ENCODE data around the genes ARHGAP28 and LAMA1.

DNA sequence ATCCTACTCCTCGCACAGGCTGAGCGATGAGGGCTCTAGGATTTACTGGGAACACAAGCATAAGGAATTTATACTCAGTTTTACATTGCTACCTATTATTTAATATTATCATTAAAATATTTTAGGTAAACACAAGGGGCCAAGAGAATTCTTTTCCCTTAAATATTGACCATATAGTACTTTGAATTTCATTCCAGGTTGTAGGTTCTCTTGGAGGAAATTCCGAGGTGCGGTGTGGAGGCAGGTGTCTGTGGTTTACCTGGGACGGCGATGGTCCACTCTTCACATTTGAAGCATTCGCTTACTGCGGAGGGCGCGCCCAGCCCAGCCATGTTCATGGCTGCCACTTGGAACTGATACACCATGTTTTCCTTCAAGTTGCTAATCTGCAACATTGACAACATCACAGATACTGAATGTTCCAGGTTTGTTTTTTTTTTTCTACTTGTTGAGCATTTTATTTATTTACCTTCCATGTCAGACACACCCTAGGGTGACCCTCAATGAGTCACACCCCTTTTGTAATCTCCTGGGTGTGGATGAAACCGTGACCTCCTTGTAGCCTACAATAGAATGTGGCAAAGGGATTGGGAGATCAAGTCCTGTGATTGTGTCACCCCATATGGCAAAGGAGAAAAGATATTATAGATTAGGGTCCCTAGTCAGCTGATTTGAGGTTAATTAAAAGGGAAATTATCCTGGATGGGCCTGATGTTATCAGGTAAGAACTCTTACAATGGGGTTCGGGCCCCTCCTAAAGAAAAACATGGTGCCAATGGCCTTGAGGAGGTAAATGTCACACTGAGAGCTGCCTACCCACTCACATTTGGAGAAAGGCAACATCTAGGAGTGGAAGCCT is 99.9 kb downstream of the MYOM1 start:
- PRO-cap = no peak
- RAMPAGE, long total RNA = no peak

DNA sequence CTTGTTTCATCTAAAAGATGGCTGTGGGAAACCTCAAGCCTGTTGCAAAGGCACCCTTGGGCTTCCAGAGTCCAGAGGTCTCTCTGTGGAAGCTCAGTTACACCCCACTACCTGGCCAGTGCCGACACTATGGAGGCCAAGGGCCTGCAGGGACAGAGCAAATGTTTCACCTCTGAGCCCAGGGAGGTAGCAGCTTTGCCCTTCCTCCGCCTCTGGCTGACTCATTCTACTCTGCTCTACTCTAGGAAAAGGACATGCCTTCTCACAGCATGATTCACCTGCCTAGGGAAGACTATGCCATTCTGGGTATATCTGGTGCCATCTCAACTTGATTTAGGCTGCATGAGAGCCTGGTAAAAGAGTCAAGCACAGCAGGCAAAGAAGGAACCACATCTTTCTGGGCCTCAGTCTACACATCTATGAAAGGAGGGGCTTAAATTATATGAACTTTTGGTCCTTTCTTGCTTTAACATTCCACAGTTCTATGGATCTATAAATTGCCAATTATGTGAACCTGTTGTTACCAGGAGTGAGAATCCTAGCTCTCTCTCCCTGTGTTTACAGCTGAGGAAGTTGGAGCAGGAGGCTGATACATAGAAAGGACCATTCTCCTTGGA is 12.1 kb downstream of the MYOM1 start:
- PRO-cap = no peak
- RAMPAGE, long total RNA = no peak

DNA sequence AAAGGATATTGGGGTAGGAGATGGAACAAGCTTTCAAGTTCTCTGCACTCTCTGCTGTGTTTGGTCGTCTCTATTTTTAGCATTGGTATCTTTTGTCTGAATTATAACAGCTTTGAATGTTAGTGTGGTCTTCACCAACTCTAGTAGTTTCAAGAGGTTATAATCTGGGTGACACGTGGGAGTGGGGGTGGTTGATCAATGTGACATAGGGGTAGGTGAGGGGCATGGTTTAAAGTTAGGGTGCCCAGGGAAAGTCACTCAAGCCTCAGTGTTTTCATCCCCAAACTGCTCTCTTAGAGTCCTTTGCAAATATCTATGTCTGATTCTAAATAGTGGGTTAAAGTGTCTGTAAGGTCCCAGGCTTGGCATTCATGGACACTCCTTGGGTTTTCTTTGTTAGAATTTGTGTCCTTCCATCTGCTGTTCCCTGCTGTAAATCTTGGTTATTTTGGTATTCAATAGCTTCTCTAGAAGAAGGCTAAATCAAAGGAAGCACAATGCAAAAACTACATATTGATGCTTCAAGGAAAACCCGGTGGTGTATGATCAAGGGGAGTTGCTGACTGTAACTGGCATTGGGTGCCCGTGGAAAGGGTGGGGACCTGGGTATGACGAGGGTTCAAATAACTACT is 9.5 kb downstream of the MYOM1 start:
- PRO-cap = no peak
- RAMPAGE, long total RNA = no peak

DNA sequence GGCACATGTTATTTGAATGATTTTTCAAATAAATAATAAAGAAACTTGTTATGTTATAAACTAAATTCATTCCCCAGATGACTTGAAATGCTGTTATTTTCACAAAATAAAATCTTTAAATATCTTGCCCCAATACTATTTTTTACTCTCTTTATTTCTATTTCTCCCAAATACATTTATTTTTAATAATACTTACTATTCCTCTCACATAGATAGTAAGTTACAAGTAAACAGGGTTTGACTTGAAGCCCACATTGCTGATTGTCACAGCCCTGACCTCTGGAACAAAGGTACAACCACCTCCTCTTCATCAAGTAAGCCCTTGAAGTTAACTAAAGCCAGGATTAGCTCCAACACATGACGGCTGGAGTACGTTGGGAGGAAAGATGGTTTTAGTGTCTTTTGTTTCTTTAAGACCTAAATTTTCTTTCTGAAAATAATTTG is 1.0 kb downstream of the MYOM1 start:
- PRO-cap = no peak
- RAMPAGE, long total RNA = no peak

GRCh38 chr18:3275966-3276760 is 14.2 kb downstream of the MYL12B start:
- PRO-cap = no peak
- RAMPAGE, long total RNA = no peak

- PRO-cap = no peak
- RAMPAGE, long total RNA = no peak
Measured at GRCh38 chr18:3411694-3412388, 38.1 kb upstream of the TGIF1 start.

GRCh38 chr18:3447019-3447322 is 3.0 kb upstream of the TGIF1 start:
- PRO-cap = no peak
- RAMPAGE, long total RNA = no peak

DNA sequence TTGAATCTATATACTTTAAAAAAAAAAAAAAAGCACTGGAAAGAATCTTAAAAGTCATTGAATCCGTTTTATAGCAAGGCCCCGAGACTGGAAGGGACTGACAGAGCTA is 2.8 kb upstream of the TGIF1 start:
- PRO-cap = no peak
- RAMPAGE, long total RNA = no peak

DNA sequence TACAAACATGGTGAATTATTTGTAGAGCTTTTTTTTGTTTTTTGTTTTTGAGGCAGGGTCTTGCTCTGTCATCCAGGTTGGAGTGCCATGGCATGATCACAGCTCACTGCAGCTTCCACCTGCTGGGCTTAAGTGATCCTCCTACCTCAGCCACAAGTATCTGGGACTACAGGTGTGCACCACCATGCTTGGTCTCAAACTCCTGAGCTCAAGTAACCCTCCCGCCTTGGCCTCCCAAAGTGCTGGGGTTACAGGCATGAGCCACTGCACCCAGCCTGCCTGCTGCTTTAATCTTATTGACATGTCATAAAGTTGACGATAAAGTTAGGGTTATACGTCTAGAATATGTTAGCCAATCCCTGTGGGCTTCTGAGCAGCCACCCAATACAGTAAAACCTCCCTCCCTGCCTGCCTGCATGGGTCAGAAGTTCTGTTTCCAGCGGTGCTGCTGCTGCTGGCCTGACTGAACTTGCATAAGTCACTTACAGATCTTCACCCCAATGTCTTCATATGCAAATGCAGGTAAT is 30.0 kb downstream of the TGIF1 start:
- PRO-cap = no peak
- RAMPAGE, long total RNA = no peak

DNA sequence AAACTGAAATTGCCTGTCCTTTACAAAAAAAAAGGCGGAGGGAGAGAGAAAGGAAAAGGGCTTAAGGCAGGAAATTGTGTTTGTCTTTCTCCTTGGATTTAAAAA is 153.2 kb downstream of the TGIF1 start:
- PRO-cap = no peak
- RAMPAGE, long total RNA = no peak

GRCh38 chr18:3605456-3606700 is 155.9 kb downstream of the TGIF1 start:
- PRO-cap = no peak
- RAMPAGE, long total RNA = no peak

DNA sequence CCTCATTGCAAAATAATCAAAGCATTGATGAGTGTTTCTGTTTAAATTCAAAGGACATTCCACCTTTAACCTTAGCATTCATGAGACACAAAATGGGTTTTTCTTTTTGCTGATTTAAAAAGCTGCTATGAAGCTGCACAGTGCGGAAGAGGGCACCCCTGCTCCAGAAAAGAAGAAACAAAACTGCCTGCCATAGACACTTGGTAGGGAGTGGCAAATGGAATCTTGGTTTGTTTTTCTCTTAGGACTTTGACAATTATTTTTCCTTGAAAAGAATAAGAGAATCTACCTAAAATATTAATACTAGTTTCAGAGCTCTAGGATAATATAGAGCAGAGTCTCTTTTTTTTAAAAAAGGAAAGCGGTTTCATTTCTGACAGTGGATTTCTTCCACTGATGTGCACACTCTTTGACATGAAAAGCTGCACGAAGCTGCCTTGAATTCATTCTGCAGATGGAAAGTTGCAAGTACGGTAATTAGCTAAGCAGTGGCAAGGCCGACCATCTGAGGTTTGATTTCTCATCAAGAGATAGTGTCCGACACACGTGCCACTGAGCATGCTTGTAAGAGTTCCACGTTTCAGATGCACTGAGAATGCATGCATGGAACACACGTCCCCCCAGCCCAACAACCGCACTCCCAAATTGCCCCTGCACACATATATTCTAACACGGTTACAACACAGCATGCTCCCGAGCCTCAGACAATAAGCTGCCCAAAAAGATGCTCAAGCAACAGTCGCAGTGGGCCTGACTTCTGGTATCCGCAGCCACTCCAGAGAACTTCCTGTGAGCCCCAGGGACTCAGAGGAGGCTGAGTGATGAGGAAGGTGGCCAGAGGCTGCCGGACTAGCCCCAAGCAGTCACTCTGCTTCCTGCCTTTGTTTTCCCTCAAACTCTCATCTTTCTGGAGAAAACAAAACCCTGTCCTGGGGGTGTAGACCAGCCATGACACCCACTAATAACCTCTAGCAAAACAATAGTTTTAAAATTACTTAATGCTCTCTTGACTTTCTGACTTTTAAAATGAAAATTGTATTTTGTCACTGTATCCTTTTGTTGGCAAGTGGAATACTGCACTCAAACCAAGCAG is 203.8 kb downstream of the TGIF1 start:
- PRO-cap = no peak
- RAMPAGE, long total RNA = no peak

DNA sequence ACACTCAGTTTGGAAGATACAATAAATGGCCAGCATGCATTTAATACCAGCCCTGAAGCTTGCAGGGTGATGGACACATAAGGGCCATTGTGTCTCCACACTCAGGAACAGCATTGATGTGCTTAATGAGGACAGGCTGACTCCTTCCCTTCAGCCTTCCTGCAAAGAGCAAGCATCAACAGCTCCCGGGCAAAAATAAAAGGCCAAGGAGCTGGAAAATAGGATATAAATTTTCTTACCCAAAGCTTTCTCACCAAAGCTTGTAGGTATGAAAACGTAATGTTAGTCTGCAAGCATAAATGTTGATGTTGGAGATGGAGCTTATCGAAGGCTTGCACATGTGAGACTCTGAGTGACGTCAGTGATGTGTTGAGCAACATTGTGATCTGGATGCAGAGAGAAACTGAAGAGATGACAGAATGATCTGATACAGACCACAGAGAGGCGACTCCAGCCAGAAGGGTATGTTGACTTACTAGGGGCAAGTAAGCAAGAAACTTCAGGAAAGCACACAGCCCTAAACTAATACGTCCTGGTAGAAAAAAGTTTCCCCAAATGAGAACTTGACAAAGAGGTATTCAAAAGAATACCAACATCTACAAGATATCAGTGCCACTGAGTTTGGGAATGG is 256.5 kb downstream of the TGIF1 start:
- PRO-cap = no peak
- RAMPAGE, long total RNA = no peak

DNA sequence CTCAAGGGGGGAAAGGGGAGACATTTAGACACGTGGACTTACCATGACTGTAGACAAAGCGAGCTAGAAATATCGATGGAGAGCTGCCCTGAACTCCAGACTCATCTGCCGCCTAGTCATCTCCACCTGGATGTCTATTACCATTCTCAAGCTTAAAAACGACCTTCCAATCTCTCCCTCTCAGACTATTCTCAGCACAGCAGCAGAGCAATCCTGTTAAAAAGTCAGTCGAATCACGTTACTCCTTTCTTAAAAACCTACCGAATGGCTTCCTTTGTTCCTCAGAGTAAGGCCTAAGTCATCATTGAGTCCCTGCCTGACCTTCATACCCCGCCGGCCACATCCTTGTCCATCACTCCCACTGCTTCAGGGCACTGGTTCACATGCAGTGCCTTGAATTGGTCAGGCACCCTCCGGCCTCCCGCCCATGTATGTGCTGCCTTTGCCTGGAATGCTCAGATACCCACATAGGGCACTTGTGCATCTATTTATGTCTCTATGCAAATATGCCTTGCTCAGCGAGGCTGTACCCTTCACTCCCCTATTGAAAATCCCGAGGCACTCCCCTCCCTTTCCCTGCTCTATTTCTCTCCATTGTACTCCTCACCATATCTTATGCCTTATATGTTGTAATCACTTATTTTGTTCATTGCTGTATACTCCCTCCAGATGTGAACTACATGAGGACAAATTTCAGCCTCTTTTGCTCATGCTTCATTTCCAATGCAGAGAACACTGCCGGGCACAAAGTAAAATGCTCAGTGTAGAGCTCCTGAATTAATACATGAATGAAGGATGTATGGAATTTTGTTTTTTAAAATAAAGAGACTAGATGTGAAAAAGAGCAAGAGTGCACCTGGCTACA is 206.3 kb downstream of the DLGAP1 start:
- PRO-cap = no peak
- RAMPAGE, long total RNA = no peak

GRCh38 chr18:5296575-5296829 is 976 bp upstream of the ZBTB14 start:
- PRO-cap = no peak
- RAMPAGE, long total RNA = no peak

DNA sequence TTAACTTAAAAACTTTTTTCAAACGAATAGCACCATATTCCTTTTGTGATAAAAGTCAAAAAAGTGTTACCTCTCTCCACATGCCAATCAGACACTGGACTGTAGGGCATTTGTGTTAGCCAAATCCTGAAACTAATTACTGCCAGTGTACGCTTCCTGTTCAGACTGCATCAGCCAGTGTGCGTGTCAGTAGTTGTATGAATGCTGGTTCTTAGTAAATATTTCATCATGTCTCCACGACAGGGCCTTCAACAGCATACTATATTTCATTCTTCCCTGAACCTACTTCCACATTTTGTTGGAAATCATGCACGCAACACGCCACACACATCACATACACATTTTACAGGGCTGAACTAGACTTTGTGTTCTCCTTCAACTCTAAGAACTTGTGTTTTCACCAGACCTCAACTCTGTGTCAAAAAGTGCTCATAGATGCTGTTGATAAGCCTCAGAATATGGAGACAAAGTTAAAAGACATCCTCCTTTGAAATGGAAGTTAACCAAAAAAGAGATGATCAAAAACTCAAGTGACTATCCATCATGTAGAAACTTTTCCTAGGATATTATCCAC is 77.5 kb downstream of the EPB41L3 start:
- PRO-cap = no peak
- RAMPAGE, long total RNA = no peak

DNA sequence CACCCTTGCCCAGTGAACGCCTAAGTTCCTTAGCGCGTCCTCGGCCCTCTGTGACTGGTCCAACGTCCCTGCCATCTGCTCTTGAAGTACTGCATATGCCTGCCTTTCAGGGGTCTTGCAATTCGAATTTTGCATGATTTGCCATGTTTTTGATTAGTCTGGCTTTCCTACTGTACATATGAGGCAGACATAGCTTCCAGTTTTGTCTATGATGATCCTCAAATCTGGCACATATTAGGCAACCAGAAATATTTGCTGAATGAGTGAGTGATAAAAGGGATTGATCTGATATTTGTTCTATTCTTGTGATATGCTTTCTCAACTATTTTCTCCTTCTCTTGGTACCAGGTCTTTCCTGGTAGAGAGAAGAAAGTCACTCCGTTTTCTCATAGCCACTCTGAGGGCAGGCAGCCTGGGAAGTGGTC is 118.3 kb upstream of the TMEM200C start:
- PRO-cap = no peak
- RAMPAGE, long total RNA = no peak

GRCh38 chr18:6729171-6730344 is at the start of gene ARHGAP28:
TSS of gene ARHGAP28 (plus strand) at chr18:6729716.
- PRO-cap = no peak
- RAMPAGE, long total RNA = no peak

GRCh38 chr18:7084118-7084514 is 33.5 kb downstream of the LAMA1 start:
- PRO-cap = no peak
- RAMPAGE, long total RNA = no peak

DNA sequence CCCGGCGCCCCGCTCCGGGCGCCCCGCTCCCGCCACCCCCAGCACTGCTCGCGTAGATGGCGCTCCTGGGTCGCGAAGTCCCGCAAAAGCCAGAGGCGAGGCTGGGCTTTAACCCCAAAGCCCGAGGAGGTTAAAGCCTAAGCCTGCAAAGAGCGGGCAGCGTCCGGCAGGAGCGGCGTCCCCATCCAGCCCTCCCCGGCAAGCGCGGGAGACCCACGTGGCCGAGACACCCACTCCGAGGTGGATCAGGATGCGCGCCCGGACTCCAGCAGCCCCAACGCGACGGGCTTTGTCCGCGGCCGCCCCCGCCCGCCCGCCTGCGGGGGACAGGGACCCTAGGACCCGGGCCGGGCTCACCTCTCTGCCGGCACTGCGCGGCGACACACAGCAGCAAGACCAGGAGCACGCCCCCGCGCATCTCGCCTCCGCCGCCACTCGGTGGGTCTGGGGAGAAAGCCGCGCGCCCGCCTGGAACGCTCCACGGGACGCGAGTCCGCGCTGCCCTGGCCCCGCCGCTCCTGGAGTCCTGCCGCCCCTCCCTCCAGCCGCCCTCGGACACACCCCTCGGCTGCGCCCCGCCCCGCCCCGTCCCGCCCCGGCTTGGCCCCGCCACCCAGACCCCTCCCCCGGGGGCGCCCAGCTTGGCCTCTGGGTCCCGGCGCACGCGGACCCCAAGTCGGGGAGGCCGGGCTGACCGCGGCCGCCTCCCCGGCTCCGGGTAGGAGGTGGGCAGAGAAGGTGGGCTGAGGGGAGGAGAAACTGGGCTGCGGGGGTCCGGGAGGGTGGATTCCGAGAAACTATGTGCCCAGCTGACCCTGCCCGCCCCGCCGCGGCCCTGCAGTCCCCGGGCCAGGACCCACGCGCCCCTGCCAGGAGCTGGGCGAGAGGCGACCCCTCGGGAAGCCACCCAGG is at the start of gene LAMA1:
TSS of gene LAMA1 (minus strand) at position 495 of the 912 bp plus-strand sequence.
- PRO-cap = no peak
- RAMPAGE, long total RNA = no peak